Frontal cortex (tissue), 2 donors: ENCODE measurements around the genes CADPS and C3orf49.

DNA sequence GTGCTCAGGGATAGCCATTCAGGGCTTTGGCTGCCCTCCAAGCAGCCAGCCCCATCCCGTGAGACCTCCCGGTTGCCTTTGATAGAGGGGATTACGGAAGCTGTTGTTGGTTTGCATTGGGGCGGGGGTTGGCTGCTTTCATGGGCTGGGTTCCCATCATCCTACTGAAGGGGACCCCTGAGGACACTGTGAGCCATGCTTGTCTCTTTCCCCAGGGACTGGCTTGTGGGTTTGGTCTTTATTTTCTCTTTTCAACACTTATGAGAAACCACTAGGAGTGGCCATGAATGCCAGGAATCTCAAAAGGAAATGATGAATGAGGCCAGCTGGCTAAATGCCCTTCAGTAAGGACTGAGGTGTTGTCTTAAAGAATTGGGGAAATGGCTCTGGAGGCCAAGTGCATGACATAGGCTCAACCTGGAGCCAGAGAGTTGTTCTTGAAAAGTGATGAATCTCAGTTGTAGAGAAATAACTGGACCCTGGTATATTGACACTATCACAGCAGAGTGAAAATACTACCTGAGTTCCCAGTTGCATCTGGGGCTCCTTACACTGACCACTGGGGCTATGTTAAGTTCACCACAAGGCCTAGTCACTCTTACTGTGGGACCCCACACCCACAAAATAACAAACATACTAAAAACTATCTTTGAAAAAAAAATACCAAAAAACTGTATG is 234.4 kb upstream of the FEZF2 start:
- RAMPAGE, long total RNA = no peak

GRCh38 chr3:62875078-62875737 is at the start of gene CADPS:
Gene CADPS (minus strand): TSS chr3:62875416.
- RAMPAGE, long total RNA = no peak

- RAMPAGE, long total RNA = no peak
Measured at GRCh38 chr3:62940839-62941536, 65.8 kb upstream of the CADPS start.

DNA sequence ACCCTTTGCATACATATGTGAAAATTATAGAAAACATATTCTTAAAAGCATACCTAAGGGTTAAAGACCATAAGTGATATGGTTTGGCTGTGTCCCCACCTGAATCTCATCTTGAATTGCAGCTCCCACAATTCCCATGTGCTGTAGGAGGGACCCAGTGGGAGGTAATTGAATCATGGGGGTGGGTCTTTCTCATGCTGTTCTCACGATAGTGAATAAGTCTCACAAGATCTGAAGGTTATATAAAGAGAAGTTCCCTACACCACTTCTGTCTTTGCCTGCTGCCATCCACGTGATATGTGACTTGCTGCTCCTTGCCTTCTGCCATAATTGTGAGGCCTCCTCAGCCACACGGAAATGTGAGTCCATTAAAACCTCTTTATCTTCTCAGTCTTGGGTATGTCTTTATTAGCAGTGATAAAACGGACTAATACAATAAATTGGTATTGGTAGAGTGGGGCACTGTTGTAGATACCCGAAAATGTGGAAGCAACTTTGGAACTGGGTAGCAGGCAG is 75.0 kb upstream of the CADPS start:
- RAMPAGE, long total RNA = no peak

DNA sequence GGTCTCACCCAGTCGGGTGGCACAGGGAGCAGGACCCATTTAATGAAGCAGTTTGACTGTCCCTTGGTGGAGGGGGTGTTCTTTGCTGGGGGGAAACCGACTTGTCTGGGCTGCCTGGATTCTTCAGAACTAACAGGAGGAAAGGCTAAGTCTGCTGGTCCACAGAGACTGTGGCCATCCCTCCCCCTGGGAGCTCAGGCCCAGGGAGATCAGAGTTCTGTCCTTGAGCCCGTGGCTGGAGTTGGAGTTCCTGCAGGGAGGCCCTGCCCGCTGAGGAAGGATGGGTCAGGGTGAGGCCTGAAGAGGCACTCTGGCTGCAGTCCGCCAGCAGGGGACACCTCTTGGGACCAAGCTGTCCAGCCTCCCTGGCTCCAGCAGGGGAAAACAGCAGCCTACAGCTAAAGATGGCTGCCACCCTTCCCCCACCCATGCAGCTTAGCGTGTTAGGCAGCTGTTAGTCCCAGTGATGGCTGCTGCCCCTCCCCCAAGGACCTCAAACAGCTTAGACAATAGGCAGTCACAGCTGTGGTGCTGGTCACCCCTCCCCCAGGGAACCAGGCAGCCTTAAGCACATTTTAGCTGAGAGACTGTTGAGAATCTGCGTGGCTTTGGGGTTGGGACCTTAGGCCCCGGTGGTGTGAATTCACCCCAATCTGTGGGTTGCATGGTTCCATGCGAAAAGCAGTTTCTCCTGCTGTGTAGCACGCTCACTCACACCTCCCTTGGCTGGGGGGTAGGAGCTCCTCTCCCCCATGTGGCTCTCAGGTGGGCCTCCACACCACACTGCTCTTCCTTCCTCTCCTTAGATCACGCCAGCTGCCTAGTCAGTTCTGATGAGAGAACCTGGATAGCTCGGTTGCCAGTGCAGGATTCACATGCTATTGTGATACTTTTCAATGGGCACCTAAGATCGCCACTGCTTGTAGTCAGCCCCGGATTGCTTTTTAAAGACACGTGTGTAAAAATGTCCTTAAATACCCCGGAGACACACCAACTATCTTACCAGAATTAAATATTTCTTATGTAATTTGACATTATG is 140.4 kb upstream of the CADPS start:
- RAMPAGE, long total RNA = no peak

DNA sequence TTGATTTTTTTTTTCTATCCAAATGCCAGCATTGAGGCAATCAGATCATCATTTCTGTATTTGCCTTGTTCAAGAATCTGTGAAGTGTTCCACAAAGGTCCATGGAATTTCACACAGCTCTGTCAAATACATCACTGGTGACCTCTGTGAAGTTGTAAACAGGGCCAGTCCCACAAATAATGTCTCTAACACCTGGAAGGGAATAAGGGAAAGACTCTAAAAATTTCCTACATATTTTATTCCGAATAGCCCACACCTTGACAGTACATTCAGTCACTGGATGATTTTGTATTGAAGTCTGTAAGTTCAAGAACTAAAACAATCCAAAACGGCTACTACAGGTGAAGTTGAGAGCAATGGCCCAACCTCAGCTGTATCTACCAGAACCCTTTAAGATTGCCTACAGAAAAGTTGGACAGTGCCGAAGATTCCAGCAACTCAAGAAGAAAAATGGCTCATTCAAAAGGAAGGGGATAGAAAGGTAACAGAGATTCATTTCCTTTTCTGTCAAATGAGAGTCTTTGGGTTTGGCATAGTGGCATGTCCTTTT is at the start of gene C3orf49:
Gene C3orf49 (plus strand): TSS at position 184 of the 550 bp plus-strand sequence.
- RAMPAGE, long total RNA = no peak

GRCh38 chr3:63920153-63920720 is 56.6 kb downstream of the ATXN7 start:
- RAMPAGE, long total RNA = no peak

- RAMPAGE, long total RNA = no peak
Measured at GRCh38 chr3:63924110-63924991, 60.7 kb downstream of the ATXN7 start.

DNA sequence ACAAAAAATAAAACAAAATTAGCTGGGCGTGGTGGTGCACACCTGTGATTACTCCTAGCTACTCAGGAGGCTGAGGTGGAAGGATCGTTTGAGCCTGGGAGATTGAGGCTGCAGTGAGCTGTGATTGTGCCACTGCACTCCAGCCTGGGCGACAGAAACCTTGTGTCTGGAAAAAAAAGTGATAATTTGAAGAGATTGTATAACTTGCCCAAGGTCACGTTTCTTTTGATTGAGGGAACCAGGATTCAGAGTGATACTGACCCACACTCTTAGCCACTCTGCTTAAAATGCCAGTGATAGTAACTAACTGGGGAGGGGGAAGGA is 75.9 kb downstream of the PSMD6 start:
- RAMPAGE, long total RNA = no peak

DNA sequence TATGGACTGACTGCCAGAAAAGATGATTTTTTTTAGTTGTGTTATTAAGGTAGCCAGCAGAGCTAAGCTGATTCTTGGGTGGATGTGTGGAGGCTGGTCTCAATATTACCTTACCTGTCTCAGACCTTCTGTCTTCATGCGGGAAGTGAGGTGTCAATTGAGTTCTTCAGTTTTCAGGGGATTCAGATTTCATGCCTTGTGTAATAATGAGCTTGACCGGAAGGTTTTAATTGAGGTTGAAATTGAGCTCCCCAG is 54.7 kb downstream of the PSMD6 start:
- RAMPAGE, long total RNA = no peak

- RAMPAGE, long total RNA = no peak
Measured at GRCh38 chr3:64018161-64019227, 4.8 kb downstream of the PSMD6 start.

GRCh38 chr3:64210095-64210807 is 15.0 kb downstream of the PRICKLE2 start:
- RAMPAGE, long total RNA = no peak

DNA sequence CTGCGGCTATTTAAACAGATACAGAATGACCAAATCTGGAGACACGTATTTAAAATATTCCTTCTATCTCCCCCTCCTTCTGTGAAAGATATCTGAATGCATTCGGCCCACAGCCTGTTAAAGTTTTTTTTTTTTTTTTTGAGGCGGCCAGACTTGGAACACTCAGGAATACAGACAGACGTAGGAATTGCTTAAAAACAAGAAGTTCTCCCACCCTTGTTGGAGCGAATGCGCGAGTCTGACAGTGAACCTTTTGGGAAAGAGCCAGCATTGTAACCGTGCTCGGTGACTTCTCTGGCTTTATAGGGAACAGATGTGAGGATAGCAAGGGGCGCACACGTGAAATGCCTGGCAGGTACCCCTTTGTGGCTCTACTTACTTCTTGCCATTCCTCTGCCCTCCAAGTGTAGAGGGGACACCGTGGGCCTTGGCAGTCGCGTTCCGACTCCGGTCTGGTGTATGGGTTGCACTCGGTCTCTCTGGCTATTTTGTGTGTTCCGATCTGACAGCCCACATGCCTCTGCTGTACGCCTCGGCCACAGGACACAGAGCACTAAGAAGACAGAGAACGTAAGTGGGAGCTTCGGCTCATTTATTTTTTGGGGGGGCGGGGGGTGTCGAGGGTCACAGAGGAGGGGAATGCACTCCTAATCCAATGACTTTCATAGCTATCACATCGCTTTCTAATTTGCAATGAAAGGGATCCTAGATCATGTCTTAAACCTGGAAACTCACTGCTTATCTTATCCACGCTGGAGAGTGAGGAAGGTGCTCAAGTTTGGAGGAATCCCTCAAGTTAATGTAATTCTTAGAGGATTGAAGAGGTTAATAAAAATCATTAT is 126.4 kb downstream of the ADAMTS9 start:
- RAMPAGE, long total RNA = no peak

- RAMPAGE, long total RNA = no peak
Measured at GRCh38 chr3:64815315-64815652, 127.5 kb upstream of the ADAMTS9 start.

DNA sequence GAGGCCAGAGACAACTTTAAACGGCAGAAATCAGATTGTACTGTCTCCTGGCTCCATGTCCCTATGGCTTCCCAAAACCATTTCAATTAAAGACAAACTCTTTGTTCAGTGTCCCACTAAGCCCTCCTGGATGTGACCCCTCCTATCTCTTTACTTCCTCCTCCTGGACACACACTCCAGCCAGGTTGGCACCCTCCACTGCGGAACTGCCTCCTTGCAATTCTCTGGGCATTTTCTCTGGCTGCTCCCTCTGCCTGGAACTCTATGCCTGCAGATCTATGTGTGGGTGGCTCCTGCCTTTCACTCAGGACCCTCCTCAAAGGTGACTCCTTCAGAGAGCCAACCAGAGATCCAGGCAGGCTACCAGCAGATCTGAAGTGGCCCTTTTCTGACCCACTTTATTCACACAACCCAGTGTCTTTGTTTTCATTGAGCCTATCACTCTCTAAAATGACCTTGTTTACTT is 626.7 kb downstream of the MAGI1 start:
- RAMPAGE, long total RNA = no peak

- RAMPAGE, long total RNA = no peak
Measured at GRCh38 chr3:65493452-65493749, 545.3 kb downstream of the MAGI1 start.

DNA sequence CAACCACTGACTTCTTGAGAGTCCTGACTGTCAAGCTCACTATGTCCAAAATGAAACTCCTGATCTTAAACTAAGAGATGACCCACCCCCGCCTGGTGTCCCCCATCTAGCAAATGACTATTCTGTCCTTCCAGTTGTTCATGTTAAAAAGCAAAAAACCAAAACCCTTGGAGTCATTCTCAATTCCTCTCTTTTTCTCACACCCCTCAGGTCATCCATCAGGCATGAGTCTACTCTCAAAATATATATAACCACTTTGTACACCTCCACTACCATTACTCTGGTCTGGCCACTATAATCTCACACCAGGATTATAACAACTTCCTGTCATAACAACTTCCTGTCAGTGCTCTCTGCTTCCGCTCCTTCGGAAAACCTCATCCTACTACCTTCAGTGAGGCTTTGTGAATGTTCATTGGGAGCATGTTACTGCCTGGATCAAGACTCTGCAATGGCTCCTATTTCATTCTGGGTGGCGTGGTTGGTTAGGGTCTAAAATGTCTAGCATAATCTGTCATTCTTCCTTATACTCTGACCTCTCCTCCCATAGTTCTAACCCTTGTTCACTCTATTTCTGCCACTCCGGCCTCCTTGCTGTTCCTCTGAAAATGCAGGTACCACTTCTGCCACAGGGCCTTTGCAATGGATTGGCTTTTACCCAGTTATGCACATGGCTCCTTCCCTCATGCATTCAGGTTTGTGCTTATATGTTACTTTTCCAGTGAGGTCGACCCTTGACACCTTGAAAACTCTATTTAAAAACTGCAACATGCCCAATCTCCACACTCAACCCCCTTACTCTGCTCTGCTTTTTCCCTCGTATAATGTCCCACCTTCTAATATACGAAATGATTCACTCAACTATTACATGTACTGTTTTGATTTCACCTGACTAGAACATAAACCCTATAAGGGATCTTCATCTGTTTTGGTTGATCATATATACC is 447.3 kb downstream of the MAGI1 start:
- RAMPAGE, long total RNA = no peak

GRCh38 chr3:65843014-65843532 is 195.6 kb downstream of the MAGI1 start:
- RAMPAGE, long total RNA = no peak

GRCh38 chr3:65856538-65857459 is 181.9 kb downstream of the MAGI1 start:
- RAMPAGE, long total RNA = no peak

DNA sequence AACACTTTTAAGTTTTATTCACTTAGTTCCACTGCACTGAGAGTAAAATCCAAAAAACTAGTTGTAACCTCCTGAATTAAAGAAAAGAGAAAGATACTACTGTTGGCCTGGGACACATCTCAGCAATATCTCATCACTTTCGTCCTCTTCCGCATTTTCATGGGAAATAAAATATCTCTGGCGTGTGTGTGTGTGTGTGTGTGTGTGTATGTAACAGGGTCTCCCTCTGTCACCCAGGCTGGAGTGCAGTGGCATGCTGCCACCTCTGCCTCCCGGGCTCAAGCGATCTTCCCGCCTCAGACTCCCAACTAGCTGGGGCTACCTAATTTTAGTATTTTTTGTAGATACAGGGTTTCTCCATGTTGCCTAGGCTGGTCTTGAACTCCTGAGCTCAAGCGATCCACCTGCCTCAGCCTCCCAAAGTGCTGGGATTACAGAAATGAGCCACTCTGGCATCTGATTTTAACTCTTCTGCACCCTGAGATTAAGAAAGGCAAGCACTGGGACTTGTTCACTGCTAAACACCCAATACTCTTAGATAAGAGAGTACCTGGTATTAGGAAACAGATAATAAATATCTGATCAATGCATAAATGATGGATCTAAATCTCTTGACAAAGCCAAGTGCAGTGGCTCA is 157.9 kb downstream of the MAGI1 start:
- RAMPAGE, long total RNA = no peak